ENCODE results near the genes GRID2, HPGDS and RAP1GDS1.

- RRBS, result no CpG with 5 or more reads among the region's 13 CpGs
These were observed 8.5 kb downstream of the GPRIN3 start for GRCh38 chr4:89298698-89299924.

GRCh38 chr4:89681042-89681699, 155.8 kb downstream of the SNCA start:
- RRBS, result no CpG with 5 or more reads among the region's 10 CpGs

DNA sequence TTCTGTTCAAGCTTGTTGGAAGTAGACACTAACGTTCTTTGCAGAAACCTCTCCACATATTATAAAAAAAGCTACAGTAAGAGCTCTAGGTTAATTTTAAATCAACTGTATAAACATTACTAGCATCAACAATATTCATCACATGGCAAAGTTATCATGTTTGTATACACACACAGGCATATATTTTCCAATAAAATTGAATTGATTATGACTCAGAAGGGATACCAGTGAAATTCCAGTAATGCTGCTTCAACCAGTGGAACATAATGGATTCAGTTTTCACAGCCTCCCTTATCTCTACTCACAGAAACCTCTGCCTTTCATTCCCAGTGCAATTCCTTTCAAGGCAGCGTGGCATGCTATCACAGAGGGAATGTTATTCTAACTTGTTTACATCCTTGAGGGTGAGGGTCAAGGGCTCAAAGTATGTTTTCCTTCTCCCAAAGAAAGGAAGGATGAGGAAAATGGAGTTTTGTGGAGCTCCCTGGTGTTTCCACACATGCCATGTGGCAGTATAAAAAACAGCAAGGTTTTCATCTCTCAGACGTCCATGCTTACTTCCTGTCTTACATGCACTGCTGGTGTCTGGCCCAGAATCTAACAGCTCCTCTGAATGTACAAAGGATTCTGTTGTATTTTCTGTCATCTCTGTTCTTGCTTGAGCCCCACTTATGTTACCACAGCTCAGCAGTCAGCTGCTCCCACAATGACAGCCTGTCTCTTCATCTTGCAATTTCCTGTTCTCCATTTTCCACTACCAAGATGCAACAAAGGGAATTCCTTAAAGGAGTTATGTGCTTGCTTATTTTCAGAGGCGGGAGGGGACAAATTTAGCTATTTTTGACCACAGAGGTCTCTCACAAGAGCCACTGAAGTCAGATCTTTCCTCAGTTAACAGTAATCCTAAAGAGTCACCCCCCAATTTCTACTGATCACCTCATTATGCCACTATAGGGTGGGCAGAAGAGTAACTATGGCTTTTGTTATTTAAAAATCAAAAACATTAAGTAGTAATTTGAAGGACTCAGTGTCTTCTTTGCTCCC, 128.0 kb downstream of the SNCA start:
- RRBS, result no CpG with 5 or more reads among the region's 4 CpGs

DNA sequence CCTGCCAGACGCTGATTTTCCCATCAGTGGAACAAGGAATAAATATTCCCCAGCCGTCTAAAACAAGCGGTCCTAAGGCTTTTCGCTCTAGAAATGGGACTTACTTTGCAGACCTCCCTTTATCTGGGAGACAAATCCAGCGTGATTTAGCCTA, 813 bp upstream of the SNCA start:
- RRBS, result no CpG with 5 or more reads among the region's 5 CpGs

GRCh38 chr4:90234846-90235451, 107.8 kb downstream of the CCSER1 start:
- RRBS, result no CpG with 5 or more reads among the region's 8 CpGs

GRCh38 chr4:90532772-90532971, 405.5 kb downstream of the CCSER1 start:
- RRBS, result no CpG with 5 or more reads among the region's 2 CpGs

DNA sequence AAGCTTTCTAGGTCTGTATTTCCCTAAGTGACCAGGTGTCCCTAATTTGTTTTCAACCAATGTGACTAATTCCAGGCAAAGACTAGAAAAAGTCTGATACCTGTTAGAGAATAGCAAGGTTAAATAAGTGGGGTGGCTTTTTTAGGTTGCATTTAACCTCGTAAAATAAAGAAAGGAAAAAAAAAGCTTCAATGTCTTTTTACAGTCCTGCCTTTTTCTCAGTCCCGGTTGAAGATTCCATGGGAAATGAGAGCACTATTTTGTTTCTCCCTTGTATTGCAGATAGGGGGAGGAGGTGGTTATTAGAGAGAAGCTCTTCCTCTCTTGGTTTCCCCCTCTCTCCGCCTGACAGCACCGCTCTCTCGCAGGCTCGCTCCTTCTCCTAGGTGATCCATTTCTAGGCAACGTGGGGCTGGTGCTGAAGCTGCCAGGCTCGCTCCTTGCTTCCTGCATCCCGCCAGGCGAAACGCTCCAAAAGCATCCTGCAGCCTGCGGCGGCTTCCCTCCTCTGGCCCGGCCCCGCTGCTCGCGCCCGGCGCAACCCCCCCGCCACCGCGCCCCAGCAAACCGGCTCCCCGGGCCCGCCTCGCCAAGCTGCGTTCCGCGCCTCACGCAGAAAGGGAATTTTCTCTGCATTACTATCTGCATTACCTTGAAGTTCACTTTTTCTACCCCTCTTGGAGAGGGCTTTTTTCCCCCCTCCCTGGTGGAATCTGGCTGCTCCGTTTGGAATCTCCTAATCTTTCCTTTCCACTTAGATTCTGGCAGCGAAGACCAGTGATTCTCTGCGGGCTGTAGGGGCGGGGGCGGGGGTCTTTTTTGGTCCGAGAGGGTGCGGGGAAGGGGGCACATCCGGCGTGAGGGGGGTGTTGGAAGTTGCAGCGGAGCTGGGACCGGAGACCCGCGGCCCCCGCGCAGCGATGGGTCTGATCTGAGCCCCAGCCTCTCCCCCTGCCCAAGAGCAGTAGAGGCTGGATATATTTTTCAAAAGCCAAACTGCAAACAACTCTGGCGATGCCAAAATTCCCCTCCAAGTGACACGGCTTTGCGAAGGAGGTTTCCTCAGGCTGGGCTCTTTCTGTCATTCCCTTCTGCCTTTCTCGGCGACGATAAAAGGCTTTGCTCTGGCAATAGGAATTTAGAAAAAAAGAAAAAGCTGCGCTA, at the start of gene GRID2:
Gene GRID2, plus strand, starts transcription at position 565 of the 1,164 bp plus-strand sequence.
- RRBS, result 0% methylated on average over 5 of the region's 53 CpGs

GRCh38 chr4:94342390-94343104, at the start of gene HPGDS:
HPGDS (minus strand) TSS chr4:94342836.
- RRBS, result no CpG with 5 or more reads among the region's 6 CpGs

- RRBS, result no CpG with 5 or more reads among the region's 8 CpGs
These were observed 38.8 kb upstream of the PDLIM5 start for GRCh38 chr4:94412622-94413673.

GRCh38 chr4:94452548-94453480, 1.1 kb downstream of the PDLIM5 start:
- RRBS, result no CpG with 5 or more reads among the region's 26 CpGs

DNA sequence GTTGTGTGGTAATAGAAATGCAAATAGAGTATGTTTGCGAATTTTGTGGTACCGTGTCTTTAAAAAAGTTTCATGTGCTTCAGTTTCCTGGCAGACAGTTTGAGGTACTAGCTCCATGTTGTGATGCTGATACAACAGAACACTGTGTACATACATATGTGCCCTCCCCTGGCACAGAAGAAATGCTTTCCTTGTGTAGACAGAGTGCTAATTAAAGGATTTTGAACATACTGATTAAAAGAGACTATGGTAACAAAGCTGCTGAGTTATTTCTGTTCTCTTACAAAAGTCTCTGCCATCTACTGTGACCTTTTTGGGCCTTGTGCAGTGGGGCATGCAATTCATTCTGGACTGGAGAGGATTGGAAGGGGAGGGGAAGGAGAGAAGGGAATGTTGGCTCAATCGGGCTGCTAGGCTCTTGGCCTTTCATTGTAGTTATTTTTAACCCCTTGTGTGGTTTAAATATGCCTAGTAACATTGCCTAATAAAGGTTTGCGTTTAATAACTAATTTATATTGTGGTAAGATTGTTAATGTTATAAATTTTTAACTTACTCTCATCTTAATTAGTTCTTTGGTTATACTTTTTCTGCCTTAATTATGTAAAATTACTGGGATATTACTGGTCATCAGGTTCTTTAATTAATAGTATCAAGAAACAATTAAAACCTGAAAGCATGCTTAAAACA, 6.0 kb downstream of the PDLIM5 start:
- RRBS, result no CpG with 5 or more reads among the region's 4 CpGs

GRCh38 chr4:94488416-94489291, 36.9 kb downstream of the PDLIM5 start:
- RRBS, result no CpG with 5 or more reads among the region's 8 CpGs

DNA sequence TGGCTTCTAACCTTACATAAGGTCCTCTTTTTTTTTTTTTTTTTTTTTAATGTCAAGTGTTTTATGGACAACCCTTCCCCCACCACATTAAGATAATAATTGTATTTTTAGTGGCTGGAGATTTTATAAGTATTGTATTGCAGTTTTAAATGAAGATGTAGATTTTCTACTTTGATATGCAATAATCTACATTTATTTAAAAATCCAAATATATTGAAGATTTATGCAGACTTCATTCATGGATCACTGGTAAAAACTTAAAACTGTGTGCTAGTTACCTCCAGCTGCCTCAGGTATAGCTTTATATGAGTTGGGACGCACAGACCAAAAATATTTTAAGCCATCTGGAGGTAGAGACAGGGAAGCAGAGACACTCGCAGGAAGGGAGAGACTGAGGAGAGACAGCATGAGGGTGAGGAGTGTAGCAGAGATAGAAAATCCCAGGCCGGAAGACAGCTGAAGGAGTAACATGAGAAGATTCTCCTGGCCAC, 84.1 kb downstream of the PDLIM5 start:
- RRBS, result no CpG with 5 or more reads among the region's 3 CpGs

DNA sequence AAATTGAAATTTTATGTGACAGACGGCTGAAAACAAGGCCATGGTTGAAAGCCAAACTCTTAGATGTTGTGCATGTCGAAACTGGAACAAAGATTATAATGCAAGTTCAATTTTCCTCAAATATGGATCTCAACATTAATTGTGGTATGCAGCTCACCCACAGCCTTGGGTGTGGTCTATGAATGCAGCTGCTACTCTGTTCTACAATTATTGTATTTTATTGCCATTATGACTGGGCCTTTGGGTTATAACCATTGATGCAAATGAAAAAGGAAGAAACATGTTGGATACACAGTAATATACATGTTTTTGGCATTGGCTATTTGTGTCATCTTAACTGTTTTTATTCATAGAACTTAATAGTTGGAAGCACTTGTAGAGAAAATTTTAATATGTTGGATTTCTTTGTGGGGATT, 107.8 kb downstream of the PDLIM5 start:
- RRBS, result no CpG with 5 or more reads among the region's 2 CpGs

DNA sequence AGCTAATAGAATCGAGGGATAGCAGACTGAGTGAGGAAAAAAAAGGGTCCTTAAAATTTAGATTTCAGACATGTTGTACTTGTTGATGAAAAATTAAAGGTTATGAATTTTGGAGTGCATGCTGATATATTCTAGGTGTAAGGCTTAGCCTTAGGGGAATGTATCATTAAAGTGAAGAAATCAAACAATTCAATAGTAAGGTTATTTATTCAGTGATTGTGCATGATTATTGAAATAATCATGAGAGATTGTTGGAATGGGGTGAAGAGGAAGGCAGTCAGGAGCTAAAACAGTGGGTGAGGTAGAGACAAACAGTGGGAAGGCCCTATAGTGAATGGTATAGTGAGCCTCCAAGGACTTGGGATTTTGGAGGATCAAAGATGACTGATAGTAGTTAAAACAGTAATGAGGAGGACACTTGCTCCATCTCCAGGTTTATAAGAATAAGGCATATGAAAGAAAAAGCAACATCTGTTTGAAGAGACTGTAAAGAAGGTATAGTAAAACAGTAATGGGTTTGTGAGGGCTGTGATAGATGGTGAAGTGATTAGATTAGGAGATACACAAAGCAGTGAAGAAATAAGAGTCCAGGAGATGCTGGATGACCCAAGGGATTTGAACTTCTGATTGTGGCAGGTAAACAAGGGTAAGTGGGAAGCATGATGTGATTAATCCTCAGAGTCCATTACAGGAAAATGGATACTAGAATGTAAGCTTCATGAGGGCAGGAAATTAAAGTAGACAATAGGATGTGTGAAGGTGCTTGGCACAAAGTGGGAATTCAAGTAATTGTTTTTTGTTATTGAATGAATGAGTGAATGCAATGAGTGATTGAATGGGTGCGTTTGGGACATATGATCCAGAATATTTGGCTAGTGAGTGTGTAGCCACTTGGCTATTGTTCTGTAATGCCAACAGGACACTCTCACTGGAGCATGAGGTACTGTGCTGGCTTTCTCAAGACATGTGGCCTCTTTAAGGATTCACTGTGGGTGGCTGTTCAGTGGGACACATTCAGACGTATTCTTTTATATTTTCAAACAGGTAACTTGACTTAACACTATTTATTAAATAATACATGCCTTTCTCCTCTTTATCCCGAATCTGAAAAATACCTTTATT, 148.1 kb downstream of the PDLIM5 start:
- RRBS, result no CpG with 5 or more reads among the region's 4 CpGs

- RRBS, result no CpG with 5 or more reads among the region's 29 CpGs
These were observed 83.6 kb downstream of the BMPR1B start for GRCh38 chr4:94841215-94841892.

DNA sequence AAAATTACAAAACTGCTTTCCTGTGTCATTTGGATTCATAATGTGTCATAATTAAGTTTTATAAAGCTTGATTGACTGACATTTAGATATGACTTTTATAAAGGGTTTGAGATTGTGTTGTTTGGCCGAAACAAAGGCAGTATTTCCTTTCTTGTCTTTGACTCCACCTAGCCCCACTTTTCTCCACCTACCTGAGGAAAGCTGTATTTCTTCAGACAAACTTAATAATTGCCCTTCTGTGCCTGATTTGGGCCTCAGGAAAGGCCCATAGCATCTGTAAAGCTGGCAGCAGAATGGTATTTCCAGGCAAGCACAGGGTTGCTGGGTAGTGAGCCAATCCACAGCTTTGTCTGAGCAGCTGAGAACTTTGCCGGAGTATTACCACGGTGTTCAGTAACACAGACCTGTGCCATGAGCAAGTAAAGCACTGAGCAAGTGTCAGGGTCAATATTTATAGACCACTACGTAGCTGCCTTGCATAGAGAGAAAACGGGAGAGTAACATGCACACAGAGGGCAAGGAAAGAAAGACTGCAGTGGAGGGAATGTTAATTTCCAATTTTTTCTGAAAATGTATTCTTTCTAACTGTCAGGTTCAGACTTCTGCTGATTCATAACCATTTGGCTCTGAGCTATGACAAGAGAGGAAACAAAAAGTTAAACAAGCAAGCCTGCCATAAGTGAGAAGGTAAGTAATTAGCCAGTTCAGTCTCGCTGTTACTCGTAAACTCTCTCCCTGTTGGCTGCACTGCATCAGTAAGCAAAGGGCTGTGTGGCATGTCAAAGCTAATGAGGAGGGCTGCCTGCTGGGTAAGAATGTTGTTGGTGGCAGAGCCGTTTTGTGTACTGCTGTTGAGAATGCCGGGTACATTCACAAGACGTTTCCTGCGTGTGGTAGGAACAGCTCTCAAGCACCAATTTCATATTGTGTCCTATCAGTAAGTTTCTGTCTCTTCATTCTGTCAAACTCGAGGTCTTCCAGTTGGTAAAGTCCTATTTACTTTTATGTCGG, 238.0 kb downstream of the BMPR1B start:
- RRBS, result no CpG with 5 or more reads among the region's 13 CpGs

GRCh38 chr4:97534005-97534298, 609.3 kb downstream of the STPG2 start:
- RRBS, result no CpG with 5 or more reads among the region's 1 CpG

GRCh38 chr4:98261072-98261788, at the start of gene RAP1GDS1:
RAP1GDS1 (plus strand) TSS chr4:98261384.
- RRBS, result 1% methylated on average over 30 of the region's 89 CpGs

GRCh38 chr4:98320889-98321316, 59.7 kb downstream of the RAP1GDS1 start:
- RRBS, result no CpG with 5 or more reads among the region's 10 CpGs

All from hTERT-HM (cell line).